GM19239 (cell line): Measurements from ENCODE around the gene SLCO3A1.

DNA sequence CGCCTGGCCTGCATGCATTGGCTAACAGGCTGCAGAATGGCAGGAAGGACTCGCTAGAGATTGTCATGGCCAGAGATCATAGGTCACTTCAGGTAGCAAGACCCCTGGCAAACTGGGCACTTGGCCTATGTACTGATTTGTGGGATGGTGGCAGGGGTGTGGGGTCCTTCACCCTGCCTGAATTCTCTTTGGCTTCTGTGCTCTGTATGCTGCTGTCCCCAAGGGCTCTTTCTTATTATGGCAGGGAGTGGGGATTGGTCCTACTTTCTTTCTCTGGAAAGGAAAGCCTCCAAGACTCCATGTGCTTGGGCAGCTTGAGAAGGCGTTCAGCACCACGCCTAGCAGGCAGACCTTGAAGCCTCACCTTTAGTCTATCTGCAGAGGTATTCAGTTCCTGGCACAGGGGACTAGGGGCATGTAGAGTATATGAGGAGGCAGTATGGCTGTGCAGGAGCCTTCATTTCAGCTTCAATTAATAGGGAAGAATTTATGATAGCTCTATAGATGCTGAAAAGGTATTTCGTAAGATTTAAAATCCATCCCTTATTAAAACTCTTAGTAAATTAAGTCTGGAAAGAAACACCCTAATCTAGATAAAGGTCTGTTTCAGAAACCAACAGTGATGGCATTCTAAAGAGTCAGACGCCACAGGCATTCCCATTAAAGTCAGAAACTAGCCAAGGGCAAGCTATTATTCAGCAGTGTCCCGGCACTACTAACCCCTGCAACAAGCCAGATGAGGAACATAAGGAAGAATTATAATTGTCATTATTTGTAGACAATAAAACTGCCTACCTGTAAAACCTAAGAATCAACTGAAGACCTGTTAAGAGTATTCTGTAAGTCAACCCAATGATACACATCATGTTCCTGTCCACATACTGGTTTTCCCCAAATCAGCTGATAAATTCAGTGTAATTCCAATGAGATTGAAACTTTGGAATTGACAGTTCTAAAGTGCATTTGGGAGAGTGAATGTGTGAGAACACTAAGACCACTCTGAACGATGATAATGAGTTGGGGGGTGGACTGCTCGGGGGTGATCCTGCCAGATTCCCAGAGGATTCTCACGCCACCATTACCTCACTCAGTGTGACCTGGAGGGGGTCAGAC is 11.6 kb downstream of the HDDC3 start:
- RRBS: no CpG with 5 or more reads among the region's 10 CpGs

DNA sequence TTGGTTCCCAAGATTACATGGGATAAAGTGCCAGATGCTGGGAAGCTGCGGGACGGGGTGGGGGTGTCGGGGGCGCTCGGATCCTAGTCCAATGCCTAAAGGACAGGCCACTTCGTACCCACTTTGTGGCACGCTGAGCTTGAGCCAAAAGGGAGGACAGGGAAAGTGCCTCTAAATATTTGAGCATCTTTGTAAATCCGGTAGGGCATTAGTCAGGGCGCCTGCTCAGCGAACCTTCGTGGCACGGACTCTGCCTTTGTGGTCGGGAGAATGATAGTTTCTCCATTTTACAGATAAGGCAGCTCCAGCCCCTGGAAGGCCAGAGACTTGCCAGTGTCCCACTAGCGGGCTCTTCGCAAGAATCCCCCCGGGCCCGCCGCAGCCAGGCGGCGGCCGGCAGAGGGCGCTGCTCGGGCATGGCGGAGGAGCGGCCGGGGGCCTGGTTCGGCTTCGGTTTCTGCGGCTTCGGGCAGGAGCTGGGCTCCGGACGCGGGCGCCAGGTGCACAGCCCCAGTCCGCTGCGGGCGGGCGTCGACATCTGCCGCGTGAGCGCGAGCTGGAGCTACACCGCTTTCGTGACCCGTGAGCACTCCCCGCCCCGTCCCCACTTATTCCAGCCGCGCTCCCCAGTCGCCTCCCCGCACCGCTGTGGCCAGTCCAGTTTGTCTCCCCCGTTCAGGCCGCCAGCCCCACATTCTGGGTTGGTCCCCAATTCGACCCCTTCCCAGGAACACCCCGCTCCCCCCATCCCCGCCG is 1.8 kb downstream of the RCCD1 start:
- RRBS: 3% methylated on average over 11 of the region's 59 CpGs

- RRBS: no CpG with 5 or more reads among the region's 6 CpGs
These were observed 10.5 kb downstream of the PRC1 start for GRCh38 chr15:90983781-90984259.

DNA sequence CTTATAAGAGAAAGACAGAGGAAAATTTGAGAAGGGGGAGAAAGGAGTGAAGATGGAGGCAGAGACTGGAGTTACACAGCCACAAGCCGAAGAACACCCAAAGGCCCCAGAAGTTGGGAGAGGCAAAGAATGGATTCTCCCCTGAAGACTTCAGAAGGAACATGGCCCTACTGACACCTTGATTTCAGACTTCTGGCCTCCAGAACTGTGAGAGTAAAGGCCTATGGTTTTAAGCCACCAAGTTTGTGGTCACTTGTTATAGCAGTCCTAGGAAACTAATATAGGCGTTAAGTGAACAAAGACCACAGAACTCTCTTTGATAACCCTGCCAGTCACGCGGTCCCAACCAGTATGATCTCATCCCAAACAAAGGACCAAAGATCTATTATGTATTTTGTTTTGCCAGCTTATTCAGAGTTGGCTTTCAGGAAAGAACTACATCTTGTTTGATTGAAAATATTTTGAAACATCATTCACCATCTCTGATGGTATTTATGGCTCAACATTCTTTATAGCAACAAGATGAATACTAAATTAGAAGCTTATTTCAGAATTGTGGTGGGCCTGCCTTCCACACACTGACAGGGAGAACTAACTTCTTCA is 294.5 kb upstream of the SLCO3A1 start:
- RRBS: no CpG with 5 or more reads among the region's 4 CpGs

- RRBS: no CpG with 5 or more reads among the region's 8 CpGs
These were observed 292.2 kb upstream of the SLCO3A1 start for GRCh38 chr15:91561294-91561738.

GRCh38 chr15:91853167-91854097 is at the start of gene SLCO3A1:
TSS of gene SLCO3A1 (plus strand) at chr15:91853708.
- RRBS: 3% methylated on average over 69 of the region's 122 CpGs

DNA sequence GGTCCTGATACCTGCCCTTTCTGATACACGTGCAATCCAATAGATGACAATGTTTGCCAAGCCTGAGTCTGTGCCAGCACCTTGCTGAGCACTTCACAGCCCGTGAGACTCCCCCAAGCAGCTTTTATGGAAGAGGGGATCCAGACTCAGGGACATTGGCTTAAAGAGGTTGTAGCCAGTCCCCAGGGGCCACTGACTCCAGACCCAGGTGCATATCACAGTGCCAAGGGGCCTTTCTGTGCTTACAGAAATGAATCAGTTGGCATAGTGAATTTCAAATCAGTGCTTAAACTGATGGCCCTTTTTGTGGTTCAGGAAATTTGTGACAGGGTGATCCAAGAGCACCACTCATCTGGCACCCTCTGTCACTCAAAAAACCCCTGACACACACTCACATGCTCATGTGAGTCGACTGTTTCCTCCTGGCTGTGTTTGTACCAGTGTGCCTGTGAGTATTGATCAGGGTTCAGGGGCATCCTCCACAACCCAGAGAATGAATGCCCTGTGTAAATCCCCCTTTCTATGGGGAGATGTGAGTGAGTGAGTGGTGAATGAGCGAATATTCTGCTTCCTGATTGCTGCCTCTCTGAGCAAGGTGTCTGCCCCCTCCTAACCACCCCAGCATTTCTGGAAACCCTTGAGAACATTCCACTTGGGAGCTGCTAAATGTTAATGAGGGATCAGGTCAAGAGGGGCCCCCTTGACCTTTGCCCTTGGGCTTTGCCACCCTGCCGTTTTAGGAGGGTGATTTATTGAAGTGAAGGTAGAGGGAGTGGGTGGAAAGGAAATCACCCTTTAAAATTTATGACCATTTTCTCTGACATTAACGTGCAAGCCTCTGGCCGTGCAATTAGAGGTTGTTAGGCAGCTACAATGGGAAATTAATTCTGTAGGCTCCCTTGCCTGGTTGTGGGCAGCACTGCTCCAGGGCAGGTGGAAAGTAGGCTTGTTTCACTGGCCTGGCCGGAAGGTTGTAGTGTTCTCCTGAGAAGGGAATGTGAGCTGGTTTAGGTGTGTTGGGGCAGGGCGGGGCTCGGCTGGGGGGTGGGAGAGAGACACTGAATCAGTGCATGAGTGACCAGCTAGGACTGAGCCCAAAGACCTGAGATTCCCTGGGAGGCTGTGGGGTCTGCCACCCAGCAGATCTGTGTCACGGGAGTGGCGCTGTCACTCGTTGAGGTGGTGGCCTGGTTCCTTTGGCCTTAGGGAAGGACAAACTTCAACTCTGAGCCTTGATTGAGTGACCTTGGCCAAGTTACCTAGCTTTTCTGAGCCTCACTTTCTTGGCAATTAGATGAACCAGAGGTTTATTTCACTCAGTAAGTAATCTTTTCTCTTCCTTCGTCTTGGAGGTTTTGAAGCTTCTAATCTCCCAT is 87.2 kb downstream of the SLCO3A1 start:
- RRBS: no CpG with 5 or more reads among the region's 14 CpGs

GRCh38 chr15:91953978-91954862 is 100.7 kb downstream of the SLCO3A1 start:
- RRBS: no CpG with 5 or more reads among the region's 16 CpGs

GRCh38 chr15:91965802-91966517 is 112.5 kb downstream of the SLCO3A1 start:
- RRBS: no CpG with 5 or more reads among the region's 13 CpGs

GRCh38 chr15:92170119-92170408 is 223.6 kb upstream of the ST8SIA2 start:
- RRBS: no CpG with 5 or more reads among the region's 2 CpGs

GRCh38 chr15:92616488-92616955 is 39.1 kb downstream of the FAM174B start:
- RRBS: no CpG with 5 or more reads among the region's 16 CpGs

DNA sequence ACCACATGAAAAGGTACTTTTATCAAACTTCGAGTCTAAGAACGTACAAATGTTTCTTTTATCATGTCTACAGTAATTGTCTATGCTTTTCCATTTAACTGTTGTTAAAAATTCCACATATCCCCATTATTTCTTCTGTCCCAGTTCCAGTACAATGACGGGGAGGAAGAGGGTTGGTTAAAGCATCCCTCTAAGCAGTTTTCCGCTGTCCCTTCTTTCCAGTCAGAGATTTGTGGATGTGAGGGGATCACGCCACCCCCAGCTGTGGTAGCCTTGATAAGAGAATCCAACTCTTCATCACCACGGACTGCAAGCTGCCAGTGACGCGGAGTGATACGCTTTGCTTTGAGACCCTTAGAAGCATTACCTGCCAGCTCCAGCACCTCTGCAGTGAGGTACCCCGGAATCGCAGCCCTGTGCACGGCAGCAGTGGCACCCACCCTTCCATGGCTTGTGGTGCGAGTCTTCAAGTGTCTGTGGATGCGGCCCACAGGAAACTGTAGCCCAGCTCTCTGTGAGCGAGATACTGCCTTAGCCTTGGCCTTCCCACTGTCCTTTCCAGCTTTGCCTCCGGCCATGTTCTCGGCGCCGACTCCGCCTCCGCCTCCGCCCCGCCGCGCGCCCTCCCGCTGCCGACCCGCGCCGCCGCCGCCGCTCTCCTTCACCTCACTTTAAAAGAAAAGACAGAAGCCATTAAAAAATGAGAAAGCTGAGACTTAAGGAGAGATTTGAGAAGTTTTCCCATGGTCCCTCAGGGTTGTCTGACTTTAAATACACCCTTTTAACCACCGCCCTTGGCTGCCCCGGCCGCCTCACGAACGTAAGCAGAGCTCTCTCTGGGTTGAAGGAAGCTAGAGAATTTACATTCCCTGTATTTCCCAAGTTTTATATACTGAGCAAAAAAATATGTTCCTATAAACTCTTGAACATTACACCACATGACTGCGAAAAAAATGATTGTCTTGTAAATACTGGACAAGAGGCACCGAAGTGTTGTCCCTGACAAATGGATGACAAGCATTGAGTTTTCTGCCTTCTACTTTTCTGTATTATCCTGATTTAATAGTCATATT is 78.4 kb upstream of the FAM174B start:
- RRBS: no CpG with 5 or more reads among the region's 41 CpGs

- RRBS: 2% methylated on average over 11 of the region's 45 CpGs
These were observed 91.9 kb upstream of the CHD2 start for GRCh38 chr15:92807910-92809003.

- RRBS: no CpG with 5 or more reads among the region's 23 CpGs
These were observed 81.3 kb upstream of the CHD2 start for GRCh38 chr15:92818435-92819705.

DNA sequence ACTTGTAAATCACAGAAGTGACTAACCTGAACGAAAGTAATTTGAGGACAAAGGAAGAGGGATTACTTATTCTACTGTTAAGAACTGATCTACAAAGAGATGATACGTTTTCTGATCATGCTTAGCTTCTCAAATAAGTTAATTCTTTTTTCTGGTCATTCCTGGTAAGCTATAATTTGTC is 80.4 kb upstream of the CHD2 start:
- RRBS: no CpG with 5 or more reads among the region's 2 CpGs

GRCh38 chr15:92869889-92870600 is 30.1 kb upstream of the CHD2 start:
- RRBS: no CpG with 5 or more reads among the region's 10 CpGs

- RRBS: no CpG with 5 or more reads among the region's 3 CpGs
These were observed 22.7 kb upstream of the CHD2 start for GRCh38 chr15:92877373-92877939.

GRCh38 chr15:92878322-92879047 is 21.6 kb upstream of the CHD2 start:
- RRBS: no CpG with 5 or more reads among the region's 10 CpGs

GRCh38 chr15:92883111-92883581 is 17.0 kb upstream of the CHD2 start:
- RRBS: under 1% methylated on average over 14 of the region's 51 CpGs

- RRBS: no CpG with 5 or more reads among the region's 8 CpGs
These were observed 92.4 kb downstream of the RGMA start for GRCh38 chr15:92996433-92997158.